Measurements from ENCODE around the genes ZRANB3 and CXCR4.

DNA sequence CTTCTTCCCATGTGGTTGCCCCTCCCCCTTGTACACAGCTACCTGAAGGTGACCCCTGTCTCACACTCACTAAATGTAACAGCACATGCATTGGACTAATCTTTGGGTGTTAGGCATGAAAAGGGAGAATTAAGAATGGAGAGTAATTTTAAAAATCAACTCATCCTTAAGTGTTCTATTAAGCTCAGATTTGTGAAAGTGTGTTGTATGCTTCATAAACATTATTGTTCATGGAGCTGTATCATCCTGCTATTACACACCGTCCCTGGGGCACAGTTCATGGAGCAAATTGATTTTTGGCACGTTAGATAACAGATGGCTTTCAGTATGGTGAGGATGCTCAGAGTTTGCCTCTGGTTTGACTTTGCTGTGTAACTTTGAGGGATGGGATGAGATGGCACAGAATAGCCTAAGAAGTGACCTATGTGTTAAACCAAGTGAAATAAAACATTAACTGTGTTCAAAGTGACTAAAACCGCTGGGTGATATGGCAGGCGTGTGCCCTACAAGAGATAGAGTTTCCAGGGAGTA, 97.1 kb downstream of the MGAT5 start:
- RRBS, 2 experiments = no CpG with 5 or more reads among the region's 4 CpGs

DNA sequence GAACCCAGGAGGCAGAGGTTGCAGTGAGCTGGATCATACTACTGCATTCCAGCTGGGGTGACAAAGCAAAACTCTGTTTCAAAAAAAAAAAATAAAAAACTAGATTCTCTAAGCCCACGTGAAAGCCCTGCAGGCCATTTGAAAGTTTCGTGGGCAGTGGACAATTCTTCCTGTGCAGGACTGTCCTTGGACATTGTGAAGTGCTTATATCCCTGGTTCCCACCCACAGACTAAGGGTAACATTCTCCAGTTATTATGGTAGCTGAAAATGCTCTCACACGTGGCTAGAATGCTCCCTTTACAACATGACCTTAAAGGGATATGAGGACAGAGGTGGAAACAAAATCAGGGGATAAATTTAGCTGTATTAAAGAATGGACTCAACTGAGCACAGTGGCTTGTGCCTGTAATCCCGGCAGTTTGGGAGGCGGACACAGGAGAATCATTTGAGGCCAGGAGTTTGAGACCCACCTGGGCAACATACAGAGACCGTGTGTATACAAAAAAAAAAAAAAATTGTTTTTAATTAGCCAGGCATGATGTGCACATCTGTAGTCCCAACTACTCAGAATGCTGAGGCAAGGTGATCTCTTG, 167.7 kb downstream of the MGAT5 start:
- RRBS, 2 experiments = no CpG with 5 or more reads among the region's 6 CpGs

DNA sequence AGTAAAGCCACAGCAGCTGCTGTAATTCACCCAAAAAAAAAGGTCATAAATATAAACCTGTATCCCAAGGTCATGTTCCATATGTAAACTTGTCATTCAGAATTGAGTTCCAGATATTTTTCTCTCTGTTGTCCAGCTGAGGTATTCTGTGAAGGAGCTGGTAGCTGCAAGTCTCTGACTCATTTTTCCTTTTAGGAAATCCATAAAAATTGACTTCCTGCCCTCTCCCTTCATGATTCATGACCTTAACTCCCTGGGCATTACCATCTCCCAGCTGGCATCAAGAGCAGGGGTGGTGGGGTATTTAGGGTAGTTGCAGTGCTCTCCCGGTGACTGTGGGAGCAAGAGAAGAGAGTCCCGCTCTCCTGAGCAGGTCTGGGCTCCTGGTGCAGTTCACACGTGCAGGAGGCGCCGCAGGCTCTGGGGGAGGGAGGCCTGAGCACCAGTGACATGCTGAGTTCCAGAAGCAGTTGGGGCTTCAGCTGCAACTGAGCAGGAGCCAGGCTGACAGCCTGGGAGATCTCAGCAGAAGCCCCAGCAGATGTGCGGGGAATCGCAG, 192.6 kb downstream of the MGAT5 start:
- RRBS, 2 experiments = no CpG with 5 or more reads among the region's 7 CpGs

GRCh38 chr2:134453699-134454238, 199.9 kb downstream of the MGAT5 start:
- RRBS, 2 experiments = no CpG with 5 or more reads among the region's 9 CpGs

- RRBS, 2 experiments = no CpG with 5 or more reads among the region's 3 CpGs
Measured at GRCh38 chr2:134739016-134739504, 20.3 kb upstream of the TMEM163 start.

GRCh38 chr2:134865054-134866205, 27.0 kb downstream of the ACMSD start:
- RRBS, 2 experiments = no CpG with 5 or more reads among the region's 7 CpGs

DNA sequence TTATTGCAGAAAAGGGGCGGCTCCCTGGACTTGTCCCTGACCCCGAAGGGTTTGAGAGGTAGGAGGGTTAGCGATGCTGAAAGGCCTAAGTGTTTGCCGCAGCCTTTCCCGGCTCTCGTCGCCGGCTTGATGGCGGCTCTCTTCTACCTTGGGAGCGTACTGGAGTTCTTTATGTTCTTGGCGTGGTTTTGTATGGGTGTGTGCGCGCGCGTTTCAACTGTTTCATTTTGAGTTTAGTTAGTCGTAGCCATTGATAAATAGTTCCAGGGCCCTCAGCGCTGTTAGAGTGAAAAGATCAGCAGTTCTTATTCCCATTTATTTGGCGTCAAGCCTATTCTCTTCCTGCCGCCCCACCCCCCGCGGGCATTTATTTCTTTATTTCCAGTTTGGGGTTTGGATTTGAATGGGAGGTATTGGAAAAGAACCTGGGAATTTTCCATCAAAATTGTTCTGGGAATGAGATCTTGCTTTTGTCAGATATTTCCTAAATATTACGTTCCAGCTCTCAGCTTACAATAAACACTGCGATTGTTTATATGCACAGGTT, 759 bp downstream of the CCNT2 start:
- RRBS, 2 experiments = no CpG with 5 or more reads among the region's 23 CpGs

- RRBS, 2 experiments = no CpG with 5 or more reads among the region's 2 CpGs
Measured at GRCh38 chr2:134933014-134933699, 14.5 kb downstream of the CCNT2 start.

DNA sequence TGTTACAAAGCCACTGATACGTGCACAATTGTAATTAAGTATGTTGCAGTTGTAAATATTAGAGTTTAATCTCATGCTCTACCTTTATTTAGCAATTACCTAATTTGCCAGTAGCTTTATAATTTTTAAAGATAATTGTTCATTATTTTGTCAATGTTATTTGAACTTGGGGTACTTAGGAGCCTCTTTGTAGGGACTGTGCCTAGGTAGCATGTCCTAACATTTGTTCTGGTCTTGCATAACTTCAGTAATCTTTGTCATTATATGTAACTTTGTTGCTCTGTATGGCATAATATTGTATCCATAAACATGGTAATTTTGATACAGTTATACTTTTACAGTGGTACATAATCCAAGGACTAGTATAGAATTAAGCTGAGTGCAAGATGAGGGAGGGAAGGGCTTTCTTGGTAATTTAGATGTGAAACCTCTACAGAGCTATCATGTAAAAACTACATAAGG, 37.6 kb downstream of the CCNT2 start:
- RRBS, 2 experiments = no CpG with 5 or more reads among the region's 1 CpG

- RRBS, 2 experiments = no CpG with 5 or more reads among the region's 46 CpGs
Measured at GRCh38 chr2:135530367-135531337, at the start of gene ZRANB3. Gene ZRANB3, minus strand, starts transcription at chr2:135531218.

- RRBS, 2 experiments = no CpG with 5 or more reads among the region's 1 CpG
Measured at GRCh38 chr2:135724216-135724840, 17.3 kb upstream of the UBXN4 start.

DNA sequence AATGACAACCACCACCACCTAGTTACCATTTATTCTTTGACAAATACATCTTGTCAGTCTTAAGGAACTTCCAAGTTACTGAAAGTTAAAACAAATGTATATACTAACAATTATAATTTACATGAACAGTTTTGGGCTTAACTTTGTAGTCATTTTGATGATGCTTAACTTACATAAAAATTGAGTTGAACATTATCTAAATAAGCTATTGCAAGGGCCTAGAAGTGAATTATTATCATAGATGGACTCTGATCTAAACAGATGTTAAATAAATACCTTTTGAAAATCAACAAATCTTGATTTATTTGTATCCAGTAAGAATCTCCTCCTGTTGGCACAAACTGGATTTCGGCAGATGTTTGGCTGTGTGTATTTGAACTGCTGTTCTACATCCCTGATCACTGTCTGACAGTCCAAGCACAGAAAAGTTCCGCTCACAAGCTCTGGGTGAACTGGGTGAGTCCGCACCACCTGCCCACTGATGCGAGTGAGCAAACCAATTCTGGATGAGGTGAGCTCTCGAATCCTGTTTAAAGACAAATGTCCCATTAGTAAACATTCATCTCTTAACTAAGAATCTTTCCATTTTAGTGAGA, 7.8 kb downstream of the MCM6 start:
- RRBS, 2 experiments = no CpG with 5 or more reads among the region's 5 CpGs

GRCh38 chr2:136113088-136113999, 4.6 kb downstream of the CXCR4 start:
- RRBS, 2 experiments = no CpG with 5 or more reads among the region's 6 CpGs

GRCh38 chr2:136114000-136114248, 4.0 kb downstream of the CXCR4 start:
- RRBS, 2 experiments = no CpG with 5 or more reads among the region's 2 CpGs

- RRBS, 2 experiments = no CpG with 5 or more reads among the region's 7 CpGs
Measured at GRCh38 chr2:136114249-136114898, 3.6 kb downstream of the CXCR4 start.

DNA sequence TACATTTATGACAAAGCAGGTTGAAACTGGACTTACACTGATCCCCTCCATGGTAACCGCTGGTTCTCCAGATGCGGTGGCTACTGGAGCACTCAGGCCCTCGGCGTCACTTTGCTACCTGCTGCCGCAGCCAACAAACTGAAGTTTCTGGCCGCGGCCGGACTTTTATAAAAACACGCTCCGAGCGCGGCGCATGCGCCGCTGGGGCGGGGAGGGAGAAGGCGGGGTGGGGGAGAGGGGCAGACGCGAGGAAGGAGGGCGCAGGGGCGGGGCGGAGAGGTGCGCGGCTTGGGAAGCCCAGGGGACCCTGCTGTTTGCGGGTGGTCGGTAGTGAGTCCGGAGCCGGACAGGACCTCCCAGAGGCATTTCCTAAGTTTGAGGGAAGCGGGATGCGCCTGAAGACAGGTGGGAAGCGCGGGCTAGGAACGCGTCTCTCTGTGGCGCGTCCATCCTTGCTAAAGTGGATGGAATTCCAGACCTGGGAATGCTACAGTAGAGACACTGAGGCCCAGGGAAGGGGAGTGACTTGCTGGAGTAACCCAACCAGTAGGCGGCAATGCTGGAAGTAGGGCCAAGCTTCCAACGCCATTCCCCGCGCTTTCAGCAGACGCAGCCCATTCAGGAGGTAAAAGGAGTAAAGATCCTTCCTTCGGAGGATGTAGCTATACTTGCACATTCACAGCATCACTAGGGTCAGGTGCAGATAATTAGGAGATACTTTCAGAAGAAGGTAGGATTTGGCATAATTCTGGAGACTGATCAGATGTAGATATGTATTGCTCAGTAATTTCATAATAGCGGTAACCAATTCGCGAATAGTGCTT, at the start of gene CXCR4:
Gene CXCR4, minus strand, starts transcription at position 140 of the 824 bp plus-strand sequence.
- RRBS, 2 experiments = no CpG with 5 or more reads among the region's 45 CpGs

GRCh38 chr2:136134052-136134762, 16.3 kb upstream of the CXCR4 start:
- RRBS, 2 experiments = no CpG with 5 or more reads among the region's 8 CpGs

DNA sequence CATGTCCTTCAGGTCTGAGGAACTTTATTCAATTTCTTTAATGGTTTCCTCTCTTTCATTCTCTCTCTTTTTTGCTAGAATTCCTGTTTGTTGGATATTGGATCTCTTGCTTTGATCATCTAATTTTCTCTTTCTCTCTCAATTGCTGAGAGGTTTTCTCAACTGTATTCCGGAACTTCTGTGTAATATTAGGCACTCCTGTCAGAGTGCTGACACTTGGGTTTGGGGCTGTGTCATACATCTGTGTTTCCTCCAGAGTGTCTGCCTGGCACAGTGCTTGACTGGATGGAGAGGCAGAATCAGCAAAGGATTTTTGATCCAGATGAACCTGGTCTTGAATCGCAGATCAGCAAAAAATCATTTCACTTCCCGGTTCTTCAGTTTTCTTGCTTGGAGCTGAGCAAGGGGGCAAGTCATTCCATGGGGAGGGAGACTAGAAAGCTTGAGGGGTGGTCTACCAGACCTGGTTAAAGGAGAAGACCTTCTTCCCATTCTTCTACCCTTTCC, 87.7 kb upstream of the CXCR4 start:
- RRBS, 2 experiments = no CpG with 5 or more reads among the region's 3 CpGs

DNA sequence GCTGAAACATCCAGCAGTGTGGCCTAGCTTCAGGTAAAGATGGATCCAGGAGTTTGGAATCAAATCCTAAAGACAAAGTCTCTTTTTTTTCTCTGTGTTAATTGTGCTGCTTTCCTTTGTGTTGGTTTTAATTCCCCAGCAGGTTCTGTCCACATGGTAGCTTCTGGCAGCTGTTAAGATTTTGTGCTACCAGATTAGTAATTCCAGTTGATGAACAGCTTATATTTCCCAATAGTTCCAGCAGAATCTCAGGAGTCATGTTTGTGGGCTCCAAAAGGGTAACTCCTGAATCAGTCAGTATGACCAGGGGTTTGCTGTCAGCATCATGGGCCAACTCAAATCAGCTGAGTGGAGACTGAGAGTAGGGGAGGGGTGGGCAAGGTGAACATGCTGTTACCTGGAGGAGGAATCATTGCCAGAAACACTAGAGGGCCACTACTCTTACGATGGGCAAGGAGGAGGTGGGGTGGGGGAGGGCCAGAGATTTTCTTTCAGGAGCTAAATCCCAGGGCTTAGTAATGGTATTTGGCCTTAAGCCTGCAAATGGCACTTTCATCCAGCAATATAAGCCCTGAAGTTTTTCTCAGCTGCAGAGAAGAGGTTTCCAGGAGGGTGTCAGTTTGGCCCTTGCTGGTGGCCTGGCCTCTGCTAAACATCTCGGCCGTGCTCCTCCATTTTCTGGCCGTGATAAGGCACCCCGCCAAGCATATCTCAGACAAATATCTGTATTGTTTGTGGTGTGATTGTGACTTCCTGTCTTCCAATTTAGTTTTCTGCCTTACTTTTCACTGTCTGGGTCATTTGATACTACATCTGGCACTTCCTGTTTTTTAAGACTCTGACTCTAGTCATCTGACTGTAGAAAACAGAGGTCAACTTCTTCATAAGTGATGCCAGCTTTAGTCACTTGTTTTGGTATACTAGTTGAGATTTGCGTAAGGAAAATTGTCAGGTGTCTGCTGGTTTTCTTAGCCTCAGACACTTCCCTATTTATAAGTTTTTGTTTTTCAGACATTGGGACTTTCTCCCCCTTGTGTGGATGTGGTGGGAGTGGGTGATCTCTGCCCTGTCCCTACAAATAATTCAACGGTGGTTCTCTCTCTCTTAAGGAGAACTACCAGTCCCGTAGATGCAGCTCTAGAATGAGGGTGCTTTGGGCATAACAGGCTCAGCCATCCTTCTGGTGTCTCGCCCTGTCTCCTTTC, 120.6 kb upstream of the CXCR4 start:
- RRBS, 2 experiments = no CpG with 5 or more reads among the region's 9 CpGs

GRCh38 chr2:136245784-136246616, 128.1 kb upstream of the CXCR4 start:
- RRBS, 2 experiments = no CpG with 5 or more reads among the region's 15 CpGs

Data from Panc1 (cell line).